HL-60 (cell line): ENCODE measurements around the genes AKR1C3, AKR1C4, NET1 and CALML5.

DNA sequence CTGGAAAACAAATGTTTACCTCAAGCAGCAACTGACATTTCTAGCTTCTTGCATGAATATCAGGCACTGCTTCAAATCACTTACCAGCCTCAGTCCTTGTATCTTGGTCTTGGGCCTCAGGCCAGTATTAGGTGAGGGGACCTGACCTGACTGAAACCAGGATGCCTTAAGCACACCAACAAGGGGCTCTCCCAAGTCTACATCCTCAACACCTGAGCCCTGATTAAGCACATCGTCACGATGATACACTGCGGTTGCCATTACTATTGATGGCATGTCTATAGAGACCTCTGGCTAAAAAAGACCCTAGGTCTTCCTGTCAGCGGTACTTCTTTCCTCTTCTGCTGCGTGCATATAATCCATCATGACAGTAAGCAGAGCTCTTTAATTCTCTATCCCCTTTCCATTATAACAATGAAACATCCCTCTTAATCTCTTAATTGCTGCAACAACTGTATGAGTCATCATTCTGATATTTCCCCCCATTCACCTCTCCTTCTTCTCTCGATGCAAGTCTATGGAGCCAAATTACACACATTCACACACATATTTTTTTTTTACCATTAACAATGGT is 45.4 kb upstream of the AKR1E2 start:
- RRBS = no CpG with 5 or more reads among the region's 6 CpGs

DNA sequence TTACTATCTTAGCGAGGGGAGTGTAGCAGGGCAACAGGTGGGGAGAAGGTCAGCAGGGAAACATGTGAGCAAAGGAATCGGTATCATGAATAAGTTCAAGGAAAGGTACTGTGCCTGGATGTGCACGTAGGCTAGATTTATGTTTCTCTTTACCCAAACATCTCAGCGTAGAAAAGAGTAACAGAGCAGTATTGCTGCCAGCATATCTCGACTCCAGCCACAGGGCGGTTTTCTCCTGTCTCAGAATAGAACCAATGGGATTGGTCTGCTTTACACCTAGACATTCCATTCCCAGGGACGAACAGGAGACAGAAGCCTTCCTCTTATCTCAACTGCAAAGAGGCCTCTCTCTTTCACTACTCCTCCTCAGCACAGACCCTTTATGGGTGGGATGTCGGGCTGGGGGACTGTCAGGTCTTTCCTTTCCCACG is 60.1 kb upstream of the AKR1C1 start:
- RRBS = no CpG with 5 or more reads among the region's 9 CpGs

DNA sequence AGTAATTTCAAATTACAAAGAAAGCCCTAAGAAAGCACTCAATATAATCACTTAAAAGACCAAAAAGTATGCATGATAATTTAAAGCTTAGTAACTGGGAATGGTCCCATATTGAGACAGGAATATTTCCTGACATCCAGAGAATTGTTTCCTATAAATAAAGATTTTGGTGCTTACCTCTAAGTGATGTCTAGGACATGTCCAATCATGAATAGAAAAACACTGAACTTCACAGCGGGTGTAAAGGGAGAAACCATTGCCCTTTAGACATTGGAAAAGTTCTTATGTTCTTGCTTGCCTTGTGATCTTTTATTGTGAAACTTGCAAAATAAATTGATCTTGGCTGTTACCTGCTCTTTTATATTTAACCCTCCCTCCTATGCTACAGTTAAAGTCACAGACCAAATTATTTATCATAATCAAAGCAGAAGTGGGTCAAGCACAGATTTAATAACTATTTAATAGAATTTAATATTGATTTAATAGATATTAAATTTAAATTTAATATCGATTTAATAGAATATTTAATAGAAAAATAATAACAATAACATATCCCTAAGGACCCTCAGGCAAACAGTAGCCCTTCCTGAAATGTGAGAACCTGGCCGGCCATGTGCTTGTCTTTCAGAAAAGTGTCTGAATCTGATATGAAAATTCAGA is 47.1 kb upstream of the AKR1C1 start:
- RRBS = no CpG with 5 or more reads among the region's 3 CpGs

GRCh38 chr10:4939184-4940137 is 23.8 kb upstream of the AKR1C1 start:
- RRBS = no CpG with 5 or more reads among the region's 10 CpGs

- RRBS = no CpG with 5 or more reads among the region's 1 CpG
Measured at GRCh38 chr10:4967884-4968494, 4.8 kb downstream of the AKR1C1 start.

DNA sequence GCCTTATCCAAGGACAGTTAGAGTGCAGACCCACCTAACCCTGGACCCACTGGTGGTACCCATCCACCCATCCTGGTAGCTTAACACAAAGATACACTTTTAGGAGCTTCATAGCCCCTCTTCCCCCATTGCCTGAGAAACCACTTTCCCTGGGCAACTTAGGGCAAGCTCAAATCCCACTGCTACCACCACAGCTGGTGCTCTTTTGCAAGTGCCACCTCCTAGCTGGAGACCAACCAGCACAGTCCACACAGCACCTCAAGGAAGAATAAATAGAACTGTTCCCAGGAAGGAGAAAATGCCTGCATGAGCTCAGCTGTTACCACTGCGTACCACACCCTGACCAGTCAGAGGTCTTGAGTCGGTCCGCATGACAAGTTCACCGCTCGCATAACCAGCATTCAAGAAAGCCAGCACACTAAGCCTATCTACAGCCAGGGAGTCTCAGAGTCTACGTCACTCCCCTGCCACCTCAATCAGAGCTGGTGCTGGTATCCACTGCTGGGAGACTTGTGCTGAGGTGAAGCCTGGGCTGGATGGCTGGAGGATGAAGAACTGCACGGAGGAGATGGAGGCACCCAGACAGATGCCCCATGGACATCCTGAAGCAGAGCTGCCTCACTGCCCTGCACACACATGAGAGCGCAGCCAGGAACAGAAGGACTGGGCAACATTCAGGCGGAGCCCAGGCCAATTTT is 19.5 kb downstream of the AKR1C1 start:
- RRBS = no CpG with 5 or more reads among the region's 9 CpGs

DNA sequence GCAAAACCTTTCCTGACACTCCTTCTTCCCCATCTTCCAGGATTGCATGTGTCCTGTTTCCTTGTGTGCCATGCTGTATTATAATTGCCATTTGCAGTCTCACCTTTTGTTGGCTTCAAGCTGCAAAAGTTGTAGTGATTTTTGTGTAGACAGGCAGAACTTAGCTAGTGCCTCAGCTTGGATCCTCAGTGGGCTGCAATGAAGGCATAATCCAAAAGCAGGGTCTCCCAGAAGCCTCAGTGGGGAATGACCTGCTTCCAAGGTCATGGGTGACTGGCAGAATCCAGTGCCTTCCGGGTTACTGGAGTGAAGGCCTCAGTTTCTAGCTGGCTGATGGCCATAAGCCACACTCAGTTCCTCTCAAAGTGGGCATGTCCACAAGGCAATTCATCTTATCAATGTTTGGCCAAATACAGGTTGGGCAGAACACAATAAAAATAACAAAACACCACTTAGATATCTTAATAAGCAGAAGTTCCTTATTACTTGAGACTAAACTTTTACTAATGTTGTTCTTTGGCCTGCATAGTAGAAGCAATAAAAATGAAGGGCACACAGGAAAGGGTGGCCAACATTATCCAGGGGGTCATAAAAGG is 19.4 kb upstream of the AKR1C2 start:
- RRBS = no CpG with 5 or more reads among the region's 1 CpG

GRCh38 chr10:5093985-5095218 is at the start of gene AKR1C3:
Gene AKR1C3, plus strand, starts transcription at chr10:5094414.
- RRBS = no CpG with 5 or more reads among the region's 12 CpGs

GRCh38 chr10:5196482-5197223 is at the start of gene AKR1C4:
Gene AKR1C4, plus strand, starts transcription at chr10:5196837.
- RRBS = no CpG with 5 or more reads among the region's 5 CpGs

- RRBS = no CpG with 5 or more reads among the region's 5 CpGs
Measured at GRCh38 chr10:5297212-5297957, 67.4 kb upstream of the UCN3 start.

GRCh38 chr10:5412105-5412932 is at the start of gene NET1:
Gene NET1, plus strand, starts transcription at chr10:5412557.
- RRBS = 2% methylated on average over 37 of the region's 50 CpGs

DNA sequence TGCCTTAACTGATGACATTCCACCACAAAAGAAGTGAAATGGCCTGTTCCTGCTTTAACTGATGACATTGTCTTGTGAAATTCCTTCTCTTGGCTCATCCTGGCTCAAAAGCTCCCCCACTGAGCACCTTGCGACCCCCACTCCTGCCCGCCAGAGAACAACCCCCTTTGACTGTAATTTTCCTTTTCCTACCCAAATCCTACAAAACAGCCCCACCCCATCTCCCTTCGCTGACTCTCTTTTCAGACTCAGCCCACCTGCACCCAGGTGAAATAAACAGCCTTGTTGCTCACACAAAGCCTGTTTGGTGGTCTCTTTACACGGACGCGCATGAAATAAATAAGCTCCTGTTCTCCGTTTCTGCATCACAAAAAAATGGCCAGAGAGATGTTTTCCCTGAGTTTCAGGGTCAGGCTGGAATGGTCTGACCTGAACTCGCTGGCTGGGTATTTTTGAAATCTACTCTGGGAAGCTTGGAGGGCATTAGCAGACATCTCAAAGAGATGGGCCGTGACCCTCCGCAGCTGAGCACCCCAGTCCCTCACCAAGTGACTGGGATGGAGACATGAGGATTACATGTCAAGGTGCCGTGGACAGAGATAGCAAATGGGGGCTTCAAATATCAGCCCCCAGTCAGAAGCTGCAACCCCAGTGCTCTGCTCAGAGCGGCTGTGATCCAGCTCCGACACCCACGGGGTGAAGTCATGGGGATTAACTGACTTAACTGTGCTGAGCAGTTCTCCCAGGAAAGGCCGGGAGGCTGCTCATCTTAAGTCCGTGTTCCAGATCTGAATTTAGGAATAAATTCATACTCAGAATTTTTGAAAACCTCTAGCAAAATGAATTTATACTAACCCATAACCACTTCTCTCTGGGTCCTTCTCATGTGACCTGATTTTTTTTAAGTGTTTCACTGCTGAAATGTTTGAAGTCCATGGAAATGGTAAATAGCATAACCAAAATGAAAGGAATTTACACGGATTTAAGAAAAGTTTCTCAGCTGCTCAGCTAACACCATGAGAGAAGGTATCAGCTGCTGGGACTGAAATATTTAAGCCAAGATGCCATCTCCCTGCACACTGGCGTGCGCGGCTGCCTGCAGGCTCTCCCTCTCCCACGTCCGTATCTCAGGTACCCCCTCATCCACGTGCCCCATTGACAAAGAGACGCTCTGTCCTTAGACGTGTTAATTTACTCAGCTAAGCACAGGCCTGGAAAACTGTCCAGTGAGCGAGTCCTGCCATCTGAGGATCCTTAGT is 22.3 kb downstream of the CALML5 start:
- RRBS = no CpG with 5 or more reads among the region's 26 CpGs

GRCh38 chr10:5479347-5479943 is 19.9 kb downstream of the CALML5 start:
- RRBS = no CpG with 5 or more reads among the region's 11 CpGs

- RRBS = no CpG with 5 or more reads among the region's 24 CpGs
Measured at GRCh38 chr10:5480370-5481105, 18.8 kb downstream of the CALML5 start.

DNA sequence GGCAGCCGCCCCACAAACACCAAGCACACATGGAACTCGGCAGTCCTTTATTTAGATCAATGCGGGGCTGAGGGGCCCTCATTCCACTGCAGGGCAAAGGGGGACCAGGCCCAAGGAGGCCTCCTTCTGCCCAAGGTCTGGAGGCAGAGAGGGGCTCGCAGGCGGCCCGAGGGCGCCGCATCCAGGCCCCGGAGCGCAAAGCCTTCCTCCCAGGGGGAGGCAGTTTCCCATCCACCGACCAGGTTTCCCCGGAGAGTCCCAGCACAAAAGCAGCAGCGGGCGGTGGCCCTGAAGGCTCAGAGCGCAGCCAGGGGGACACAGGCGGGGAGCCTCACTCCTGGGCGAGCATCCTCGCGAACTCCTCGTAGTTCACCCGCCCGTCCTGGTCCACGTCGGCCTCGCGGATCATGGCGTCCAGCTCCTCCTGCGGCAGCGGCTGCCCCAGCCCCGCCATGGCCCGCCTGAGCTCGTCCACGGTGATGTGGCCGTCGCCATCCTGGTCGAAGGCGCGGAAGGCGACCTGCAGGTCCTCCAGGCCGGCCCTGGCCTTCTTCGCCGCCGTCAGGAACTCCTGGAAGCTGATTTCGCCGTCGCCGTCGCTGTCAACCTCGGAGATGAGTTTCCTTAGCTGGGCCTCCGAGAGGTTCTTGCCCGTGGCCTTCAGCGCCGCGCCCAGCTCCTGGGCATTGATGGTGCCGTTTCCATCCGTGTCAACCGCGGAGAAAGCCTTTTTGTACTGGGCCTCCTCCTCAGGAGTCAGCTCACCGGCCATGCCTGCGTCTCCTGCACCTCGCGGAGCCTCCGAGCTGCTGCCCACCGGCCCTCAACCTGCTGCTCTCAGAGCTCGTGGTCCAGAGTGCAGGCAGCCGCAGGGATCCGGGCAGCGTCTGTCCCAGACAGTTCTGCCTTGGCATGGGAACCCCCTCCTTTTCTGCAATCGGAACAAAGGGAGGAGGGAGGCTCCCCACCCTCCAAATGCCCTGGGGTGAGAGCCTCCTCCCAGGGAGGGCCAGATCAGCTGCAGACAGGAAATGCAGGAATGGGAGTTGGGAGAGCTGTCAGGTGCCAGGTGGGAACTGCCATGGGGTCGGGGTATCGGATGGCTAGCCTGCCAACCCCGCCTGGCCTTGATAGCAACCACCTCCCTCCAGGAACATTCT is at the start of gene CALML5:
Gene CALML5 (minus strand): TSS at position 904 of the 1,160 bp plus-strand sequence.
- RRBS = 89% methylated on average over 10 of the region's 72 CpGs

- RRBS = no CpG with 5 or more reads among the region's 10 CpGs
Measured at GRCh38 chr10:5584921-5585502, 60.3 kb downstream of the CALML3 start.

DNA sequence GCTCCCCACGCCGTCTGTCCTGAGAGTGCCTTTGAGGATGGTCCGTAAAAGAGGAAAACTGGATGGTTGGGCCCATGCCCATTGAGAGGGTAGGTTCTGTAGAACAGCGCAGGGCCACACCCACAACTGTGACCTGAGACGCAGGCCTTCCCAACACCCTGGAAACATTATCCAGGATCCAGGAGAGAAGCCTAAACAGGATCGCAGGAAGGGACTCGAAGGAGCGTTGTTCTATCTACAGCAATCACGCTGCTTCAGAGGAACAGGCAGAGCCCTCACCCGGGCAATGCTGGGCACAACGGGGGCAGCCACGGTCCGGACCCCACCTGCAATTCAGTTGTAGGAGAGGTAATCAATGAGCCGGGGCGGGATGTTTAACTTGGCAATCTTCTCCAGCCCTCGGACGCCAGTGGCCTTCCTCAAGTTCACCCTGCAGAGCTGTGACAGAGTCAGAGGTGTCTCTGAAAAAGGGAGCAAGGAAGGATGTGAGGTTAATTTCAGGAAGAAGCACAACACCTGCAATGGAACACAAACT is 26.0 kb downstream of the ASB13 start:
- RRBS = 97% methylated on average over 4 of the region's 17 CpGs

- RRBS = no CpG with 5 or more reads among the region's 4 CpGs
Measured at GRCh38 chr10:5698304-5698838, 13.7 kb downstream of the TASOR2 start.

DNA sequence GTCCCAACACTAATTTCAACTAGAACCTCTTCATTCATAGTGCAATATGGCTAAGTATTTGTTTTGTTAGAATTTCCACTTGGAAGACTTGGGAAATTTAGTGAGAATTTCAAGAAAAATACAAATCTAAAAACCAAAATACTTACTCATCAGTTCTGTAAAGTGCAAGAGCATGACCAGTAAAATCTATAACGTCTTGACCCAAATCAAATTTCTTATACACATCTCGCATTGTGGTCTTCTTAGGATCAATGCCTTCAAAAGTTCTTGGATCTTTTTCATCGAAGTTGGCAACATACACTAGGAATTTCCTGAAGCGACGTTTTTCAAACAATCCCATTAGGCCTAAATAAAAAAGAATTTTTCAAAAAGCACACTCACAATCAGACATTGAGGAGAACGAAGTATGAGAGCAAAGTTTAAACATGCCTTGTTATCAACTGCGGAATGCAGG is 27.5 kb downstream of the GDI2 start:
- RRBS = no CpG with 5 or more reads among the region's 7 CpGs

DNA sequence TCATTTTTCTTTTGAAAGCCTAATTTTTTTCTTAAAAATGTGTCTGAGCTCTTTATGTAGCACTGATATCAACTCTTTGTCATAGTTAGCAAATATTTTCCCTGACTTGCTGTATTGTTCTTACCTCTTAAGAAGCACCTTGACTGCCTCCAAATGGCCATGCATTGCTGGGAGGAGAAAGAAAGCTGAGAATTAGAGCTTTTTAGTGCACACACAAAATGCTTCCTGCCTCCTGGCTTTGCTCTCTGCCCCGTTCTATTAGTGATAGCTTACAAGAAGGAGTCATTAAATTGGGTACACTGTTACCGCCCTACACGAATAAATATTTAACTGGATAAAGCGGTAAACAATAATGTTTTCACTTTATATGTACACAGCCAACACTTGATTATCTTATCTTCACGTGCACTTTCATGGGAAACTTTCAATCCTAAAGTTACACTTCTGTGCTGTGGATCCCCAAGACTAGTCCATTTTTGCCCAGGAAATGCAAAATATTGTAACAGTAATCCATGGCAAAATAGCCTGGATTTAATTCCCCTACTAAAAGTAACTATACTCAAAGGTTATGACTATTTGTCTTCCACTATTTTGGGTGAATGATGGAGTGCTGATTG is 4.0 kb downstream of the ANKRD16 start:
- RRBS = no CpG with 5 or more reads among the region's 5 CpGs